Neural cell (in vitro differentiated cells): ENCODE measurements around the genes OR10G4, OR8G5, CCDC15, PATE4 and HYLS1.

DNA sequence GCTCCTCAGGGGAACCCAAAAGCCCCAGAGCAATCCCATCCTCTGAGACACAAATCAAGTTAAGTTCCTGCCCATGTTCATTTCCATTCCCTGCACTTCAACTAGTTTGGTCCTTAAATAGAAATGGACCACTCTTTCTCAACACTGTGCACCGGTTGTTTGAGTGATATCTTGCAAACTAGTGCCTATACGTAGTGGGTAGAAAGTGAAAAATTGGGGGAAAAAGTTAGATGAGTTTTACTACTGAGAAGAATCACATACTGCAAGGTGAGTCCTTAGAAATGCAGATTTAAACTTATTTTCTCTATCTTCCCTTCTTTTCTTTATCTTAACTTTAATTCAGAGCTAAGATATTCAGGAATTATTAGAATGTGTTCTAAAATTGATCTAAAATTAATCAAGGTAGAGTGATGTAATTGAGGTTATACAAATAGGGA lies at the start of gene OR10G4:
Gene OR10G4 (plus strand): TSS at position 152 of the 437 bp plus-strand sequence.
- RAMPAGE, long total RNA, result no peak

DNA sequence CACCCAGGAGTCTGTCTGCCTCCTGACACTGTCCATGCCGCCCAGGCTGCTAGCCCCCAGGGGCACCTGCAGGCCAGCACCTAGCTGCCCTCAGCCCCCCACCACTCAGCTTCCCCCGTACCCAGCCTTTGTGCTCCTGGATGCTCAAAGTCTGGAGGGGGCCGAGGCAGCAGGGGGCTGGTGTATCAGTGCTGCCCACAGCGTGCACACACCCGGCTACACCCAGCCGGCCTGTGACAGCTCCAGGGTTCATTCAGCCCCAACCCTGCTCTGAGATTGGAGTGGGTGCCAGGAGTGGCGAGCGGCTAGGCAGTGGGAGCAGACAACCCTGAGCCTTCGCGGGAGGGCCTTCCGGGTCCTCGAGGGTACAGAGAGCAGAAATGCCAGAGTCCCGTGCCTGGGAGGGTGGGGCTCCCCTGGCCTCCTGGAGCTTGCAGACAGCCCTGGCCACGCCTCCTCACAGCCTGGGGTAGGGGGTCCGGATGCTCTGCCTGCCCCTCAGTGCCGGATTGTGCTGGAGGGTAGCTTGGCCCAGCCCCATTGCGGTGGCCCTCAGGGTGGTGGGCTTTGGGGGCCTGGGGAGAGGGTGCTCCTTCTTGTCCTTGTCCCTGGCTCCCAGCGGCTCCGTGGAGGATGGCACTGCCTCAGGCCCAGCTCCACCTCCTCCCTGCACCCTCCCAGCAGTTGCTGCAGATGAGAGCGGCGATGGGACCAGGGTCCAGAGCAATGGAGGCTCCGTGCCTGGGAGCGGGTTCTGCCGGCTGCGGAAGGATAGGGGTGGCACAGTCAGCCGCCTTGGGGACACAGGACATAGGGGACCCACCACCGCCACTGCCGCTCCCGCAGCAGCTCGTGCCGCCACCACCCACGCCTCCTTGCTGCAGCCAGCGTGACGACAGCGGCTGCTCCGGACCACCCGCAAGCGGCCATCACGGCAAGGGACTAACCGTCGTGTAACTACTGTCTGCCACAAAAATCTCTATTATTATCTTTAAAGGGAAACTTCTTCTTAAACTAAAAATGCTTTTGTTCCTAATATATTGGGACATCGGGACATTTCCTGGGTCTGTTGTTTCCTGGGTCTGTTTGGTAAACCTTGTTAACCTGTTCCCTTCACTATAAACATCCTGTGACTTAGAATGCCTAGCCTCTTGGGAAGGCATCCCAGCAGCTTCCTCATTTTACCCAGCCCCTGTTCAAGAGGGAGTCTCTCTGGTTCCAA lies 34.9 kb upstream of the OR10G7 start:
- RAMPAGE, long total RNA, result no peak

- RAMPAGE, long total RNA, result no peak
Measured at GRCh38 chr11:124170057-124170808, 12.9 kb upstream of the OR10D3 start.

- RAMPAGE, long total RNA, result no peak
Measured at GRCh38 chr11:124256261-124256590, at the start of gene OR8G5. OR8G5 (plus strand) TSS chr11:124256376.

- RAMPAGE, long total RNA, result no peak
Measured at GRCh38 chr11:124750423-124751660, 1.2 kb downstream of the VSIG2 start.

- RAMPAGE, long total RNA, result no peak
Measured at GRCh38 chr11:124761879-124762123, 289 bp downstream of the ESAM start.

DNA sequence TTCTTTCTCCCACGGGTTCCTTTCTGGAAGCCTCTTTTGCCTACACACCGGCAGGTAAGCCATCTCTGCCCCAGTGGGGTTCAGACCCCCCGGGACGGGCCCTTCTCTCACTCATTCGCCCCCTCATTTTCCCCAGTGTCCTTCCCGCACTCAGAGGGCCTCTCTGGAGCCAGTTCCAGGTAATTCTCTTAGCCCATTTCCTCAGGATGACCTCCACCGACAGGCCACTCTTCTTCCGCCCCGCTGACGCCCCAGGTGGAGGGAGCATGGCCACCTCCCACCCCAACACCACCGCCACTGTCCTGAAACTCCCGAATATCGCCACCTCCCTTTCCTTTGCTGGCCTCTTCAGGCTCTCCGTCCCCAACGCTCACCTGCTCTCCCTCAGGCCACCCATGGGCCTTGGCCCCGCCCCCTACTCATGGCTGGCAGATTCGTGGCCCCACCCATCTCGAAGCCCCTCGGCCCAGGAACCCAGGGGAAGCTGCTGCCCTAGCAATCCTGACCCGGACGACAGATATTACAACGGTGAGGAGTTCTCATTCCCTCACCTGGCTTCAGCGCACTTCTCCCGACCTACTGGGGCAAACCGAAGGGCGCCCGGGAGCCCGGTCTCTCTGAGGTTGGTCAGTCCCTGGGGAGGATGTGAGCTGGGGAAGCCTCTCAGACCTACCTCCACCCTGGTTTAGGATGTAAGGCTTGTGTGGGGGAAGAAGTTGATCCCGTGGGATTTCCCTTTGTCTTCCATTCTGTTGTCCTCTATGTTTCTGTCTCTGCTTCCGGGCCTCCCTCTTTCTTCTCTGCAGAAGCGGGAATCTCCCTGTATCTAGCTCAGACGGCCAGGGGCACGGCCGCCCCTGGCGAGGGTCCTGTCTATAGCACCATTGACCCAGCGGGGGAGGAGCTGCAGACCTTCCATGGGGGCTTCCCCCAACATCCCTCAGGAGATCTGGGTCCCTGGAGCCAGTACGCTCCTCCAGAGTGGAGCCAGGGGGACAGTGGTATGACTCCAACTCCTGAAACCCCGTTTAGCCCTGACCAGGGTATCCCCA lies 12.2 kb downstream of the ROBO3 start:
- RAMPAGE, long total RNA, result no peak

DNA sequence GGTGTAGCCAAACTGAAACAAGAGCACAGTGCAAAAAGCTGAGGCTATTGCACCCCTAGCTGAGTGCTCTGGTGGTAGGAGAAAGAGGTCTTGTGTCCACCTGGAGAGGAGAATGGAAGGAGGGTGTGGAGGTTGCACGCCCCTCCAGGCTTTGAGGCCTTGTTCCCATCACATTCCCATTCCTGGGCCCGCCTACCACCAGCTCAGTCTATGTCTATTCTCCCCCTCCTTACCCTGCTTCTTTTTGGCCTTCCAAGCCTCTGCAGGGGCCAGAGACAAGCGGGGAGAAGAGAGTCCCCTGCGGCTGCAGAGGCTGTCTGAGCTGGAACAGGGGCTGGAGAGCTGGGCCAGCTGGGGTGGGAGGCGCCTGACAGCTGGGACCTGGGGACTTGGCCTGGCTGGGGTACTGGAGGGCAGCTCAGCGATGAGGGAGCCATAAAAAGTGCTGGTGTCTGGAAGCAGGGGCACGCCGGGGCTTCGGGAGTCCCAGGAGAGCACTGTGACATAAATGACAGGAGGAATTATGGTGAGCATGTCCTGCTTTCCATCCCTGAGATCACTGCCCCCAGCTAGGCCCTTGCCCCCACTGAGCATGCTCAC lies 6.5 kb downstream of the ROBO4 start:
- RAMPAGE, long total RNA, result no peak

- RAMPAGE, long total RNA, result no peak
Measured at GRCh38 chr11:124896503-124897506, 860 bp downstream of the ROBO4 start.

- RAMPAGE, long total RNA, result no peak
Measured at GRCh38 chr11:124953802-124954634, at the start of gene CCDC15. CCDC15 (plus strand) TSS chr11:124954202.

GRCh38 chr11:125163236-125164372 lies 947 bp upstream of the PKNOX2 start:
- RAMPAGE, long total RNA, result no peak

DNA sequence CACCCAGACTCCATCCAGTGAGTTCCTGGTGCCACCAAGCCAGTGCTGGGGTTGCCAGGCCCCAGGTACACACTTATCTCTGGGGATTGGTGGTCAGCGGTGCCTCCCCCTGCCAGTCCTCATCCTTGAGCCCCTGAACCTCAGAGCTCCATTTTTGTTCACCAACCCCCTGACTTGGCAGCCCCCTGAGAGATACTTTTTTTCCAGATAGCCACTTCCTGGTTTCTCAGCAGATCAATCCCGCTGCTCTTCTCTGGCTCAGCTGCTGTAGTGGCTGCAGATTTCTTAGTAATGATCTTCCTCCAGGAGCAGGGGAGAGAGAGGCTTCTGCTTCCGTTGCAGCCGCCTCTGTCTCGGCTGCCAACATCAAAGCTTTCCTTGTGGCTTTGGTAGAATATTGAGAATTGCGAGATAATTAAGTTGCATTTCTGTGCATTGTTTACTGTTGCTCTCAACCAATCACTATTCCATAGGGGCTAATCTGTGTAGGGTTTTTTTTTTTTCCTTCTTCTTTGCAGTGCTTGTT lies 92.0 kb downstream of the PKNOX2 start:
- RAMPAGE, long total RNA, result no peak

DNA sequence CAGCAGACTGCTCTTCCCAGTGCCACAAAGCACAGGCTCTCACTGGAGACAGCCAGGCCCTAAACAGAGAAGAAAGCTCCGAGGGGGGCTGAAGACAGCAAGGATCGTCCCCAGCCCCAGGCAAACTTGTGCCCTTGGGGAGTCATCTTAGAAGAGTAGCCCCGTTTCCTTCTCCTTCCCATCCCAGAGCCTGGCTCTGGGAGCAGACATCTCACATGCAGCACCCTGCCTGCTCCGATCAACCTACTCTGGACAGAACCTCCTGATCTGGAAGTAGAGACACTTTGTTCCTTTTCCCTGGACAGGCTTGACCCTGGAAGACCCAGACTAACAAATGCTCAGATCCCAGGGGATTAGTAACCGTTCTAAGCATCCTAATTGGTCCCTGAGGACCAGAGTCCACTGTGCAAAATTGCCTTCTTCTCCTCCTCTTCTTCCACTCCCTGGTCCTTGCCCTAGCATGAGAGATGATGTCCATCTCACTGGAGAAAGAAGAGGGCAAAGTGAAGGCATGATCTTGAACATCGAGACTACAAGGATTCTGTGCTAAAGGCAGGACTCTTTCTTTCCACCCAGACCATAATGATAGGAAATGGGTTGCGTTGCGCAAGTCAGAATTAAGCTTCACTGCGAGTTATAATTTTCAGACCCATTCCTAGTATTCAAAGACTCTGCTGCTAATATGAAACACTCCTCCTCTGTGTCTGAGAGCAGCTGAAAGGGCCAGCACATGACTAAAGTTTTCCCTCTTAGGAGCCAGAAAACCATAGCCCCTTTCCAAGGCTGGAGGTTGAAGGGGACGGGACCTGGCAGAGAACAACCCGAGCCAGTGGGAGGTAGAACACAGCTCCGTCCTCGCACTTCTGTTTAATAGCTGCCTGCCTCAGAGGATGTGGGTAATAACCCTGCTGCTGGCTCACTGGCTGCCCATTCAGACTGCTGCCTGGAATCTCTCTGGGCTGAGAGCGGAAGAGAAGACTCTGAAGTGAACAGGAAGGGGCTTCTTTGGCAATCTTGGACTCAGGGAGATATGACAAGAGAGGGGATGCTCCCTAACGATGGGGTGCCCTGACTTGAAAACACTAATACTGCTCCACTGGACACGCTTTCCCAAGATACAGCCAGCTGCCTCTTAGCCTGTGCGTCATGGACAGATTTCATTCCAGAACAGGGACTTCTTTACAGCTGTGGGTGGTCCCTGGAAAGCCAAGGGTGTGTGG lies 157.3 kb downstream of the FEZ1 start:
- RAMPAGE, long total RNA, result no peak

DNA sequence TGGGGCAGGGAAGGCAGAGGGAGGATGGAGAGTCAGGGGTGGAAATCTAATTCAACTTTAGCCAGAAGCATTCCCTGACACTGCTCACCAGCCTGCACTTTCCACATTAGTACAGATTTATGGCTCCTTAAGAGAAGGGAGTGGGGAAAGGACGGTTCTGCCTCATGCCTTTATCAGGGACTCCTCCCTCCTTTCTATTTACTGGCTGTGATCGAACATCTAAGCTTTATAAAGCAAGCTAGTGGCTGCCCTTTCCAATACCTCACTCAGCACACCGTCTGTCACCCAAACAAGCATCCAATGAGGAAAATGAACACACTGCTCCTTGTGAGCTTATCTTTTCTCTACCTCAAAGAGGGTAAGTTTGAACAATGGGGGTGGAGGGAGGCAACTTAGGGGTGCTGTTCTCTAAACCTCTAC lies at the start of gene PATE4:
Gene PATE4 (plus strand): TSS at position 257 of the 420 bp plus-strand sequence.
- RAMPAGE, long total RNA, result no peak

DNA sequence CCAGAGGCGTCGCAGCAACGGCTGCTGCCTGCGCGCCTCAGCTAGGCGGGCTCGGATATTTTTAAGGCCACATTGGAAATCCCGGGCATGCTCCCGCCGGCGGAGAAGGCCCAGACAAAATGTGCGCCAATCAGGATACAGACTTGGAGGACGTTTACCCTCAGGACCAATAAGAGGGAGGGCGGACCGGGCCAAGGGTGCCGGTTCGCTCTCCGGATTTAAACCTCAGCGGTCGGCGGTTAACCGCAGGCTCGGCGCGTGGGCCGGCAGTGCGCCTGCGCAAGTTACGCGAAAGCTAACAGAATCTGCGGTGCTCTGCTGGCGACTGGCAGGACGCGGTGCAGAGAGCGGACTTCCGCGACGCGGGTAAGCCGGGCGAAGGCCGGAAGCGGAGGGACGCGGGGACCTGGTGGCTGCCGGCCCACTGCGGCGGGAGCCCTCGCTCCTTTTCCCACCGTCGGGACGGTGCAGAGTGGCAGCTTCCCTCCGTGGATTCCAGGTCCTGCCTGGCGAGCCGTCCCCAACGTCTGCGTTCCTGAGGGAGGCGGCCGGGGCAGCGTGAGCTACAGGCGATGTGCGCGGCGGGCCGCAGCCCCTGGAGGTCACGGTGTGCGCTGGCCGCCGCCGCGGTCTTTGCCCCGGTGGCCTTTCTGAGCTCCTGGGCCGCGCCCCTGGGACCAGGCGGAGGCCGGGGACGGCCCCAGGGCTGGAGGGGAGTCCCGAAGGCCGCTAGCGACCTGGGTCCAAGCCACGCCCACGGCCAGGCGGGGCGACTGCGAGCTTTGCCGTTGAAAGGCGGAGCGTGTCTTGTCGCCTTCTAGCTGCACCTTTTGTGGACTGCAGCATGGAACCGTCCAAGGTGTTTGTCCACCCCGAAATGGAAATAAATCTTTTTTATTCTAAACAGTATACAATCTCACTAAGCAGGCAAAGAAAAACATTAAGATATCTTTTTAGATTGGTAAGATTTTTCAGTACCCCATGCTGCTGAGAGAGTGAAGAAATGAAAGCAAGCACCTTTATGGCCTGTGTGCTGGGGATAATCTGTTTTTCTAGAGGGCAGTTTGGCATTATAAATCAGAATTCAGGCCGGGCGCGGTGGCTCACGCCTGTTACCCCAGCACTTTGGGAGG lies at the start of gene HYLS1:
Gene HYLS1 (plus strand): TSS at position 269 of the 1,133 bp plus-strand sequence.
- RAMPAGE, long total RNA, result start-site peak on the plus strand centred at position 323 of the sequence, 44 bp wide, 304 and 237 reads in 2 replicates

DNA sequence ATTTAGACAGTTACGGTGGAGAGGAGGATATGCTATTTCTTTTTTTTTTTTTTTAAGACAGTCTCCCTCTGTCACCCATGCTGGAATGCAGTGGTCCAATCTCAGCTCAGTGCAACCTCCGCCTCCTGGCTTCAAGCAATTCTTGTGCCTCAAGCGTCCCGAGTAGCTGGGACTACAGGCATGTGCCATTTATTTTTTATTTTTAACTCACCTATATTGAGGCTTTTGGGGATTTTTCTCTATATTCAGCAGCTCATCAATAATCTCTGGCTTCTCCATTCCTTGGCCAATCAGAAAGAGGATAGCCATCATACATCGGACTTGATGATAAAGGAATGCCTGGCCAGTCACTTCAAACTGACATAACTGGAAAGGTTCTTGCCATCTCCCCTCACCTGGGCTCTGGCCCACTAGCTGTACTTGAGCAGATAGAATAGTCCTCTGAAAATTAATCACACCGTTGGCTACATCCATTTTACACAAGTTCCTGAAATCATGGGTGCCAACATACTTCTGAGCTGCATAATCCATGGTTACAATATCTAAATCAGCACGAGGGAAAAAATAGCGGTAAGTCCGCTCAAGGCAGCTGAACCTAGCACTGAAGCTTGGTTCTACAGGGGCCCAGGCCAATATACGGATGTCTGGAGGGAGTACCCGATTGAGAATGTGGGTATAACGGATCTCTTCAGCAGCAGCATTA lies 7.7 kb downstream of the HYLS1 start:
- RAMPAGE, long total RNA, result no peak

- RAMPAGE, long total RNA, result no peak
Measured at GRCh38 chr11:125945722-125946028, 169 bp upstream of the VSIG10L2 start.

DNA sequence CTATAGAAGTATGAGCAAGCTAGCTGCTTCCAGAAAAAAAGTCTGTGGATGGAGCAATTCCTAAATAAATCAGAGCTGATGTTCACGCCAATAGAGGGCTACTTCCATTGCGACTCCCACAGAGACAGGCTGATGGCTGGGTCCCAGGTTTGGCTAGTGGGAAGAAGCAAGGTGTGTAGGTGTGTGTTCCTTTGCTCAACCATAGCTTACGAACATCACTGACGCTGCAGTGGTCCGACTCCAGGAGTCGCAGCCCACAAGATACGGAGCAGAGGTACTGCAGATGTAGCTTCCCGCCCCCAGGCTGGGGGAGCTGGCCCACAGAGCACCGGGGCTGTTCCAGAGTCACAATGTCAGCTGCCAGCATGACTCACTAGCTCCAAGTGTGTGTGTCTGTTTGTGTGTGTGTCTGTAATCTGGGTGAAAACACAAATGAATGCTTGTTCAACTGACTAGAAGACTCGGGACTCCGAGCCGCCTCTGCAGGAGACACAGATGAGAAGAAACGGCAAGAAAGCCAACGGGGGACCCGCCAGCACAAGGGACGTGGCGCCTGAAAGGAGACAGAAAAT lies 10.5 kb downstream of the VSIG10L2 start:
- RAMPAGE, long total RNA, result no peak

DNA sequence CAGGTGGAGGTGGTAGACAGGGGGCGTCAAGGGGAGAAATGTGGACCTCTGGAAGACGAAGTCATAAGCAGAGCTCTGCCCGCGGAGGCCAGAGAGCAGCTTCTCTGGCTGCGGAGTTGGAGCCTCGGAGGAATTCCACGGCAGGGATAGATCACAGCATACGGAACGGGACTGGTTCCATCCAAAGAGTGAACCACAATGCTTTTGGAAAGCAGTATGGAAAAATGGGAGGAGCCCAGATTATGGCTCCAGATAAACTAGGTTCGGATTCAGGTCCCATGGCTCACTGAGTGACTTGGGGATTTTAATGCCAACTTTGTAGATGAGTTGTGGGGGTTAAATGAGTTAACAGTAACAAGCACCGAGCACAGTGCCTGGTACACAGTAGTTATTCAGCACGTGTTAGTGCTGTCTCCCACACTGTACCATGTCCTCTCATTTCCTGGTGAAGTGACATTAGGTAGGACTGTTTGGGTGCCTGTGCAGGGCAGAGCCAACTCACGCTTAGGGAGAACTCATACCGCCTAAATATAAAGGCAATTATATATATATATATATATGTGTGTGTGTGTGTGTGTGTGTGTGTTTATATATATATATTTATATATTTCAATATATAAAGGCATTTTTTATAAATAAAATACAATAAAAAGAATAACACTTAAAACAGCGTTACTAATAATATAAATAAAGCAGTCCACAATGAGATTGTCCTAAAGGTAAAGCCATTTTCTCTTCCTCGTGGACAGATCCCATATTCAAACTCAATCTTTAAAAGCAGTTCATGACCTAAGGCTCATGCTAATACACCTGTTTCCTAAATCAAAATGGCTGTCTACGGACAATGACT lies 12.4 kb downstream of the VSIG10L2 start:
- RAMPAGE, long total RNA, result no peak

DNA sequence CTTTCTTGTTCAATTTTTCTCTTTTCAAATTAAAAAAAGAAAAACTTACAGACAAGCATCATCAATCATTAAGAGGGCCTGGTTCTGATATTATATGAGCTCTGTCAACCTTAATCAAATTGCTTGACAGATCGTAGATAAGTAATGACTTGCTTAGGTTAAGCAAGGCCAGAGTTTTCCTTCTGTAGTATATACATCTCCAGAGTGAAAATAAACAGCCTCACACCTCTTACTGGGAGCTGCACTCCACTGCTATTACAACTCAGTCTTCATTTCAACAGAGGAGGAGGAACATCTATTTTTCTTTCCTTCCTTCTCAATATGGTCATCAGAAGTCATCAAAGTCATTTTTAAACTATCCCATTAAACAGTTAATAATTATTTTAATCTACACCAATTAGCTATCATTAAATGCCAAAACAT lies 13.5 kb downstream of the CDON start:
- RAMPAGE, long total RNA, result no peak